Right atrium auricular region (tissue), 2 donors: ENCODE results near the genes H3-7, CD160, NUDT17 and LIX1L.

DNA sequence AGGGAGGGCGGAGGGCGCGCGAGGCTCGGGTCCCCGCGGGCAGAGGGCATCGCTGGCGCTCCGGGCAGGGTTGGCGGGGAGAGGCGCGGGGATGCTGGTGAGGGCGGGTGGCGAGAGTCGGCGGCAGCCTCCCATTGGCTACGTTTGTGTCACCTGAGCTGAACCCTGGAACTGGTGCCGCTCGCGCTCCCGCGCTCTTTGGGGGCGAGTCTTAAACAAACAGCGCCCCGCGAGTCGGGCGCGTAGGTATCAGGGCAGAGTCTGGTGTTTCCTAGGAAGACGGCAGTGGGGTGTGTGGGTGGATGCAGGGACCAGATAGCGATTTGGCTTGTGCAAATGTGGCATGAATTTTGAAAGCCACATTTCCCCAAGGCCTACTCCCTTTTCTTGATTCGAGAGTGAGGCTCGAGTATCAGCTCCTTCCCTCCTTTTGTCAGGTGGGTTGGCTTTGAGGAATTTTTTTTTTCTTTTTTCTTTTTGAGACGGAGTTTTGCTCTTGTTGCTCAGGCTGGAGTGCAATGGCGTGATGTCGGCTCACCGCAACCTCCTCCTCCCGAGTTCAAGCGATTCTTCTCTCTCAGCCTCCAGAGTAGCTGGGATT lies 334.8 kb downstream of the SRGAP2C start:
- PRO-cap, result unidirectional peak, minus-strand start at position 72 of the sequence
- RAMPAGE, long total RNA, 2 experiments, result no peak in any of the 2 experiments

DNA sequence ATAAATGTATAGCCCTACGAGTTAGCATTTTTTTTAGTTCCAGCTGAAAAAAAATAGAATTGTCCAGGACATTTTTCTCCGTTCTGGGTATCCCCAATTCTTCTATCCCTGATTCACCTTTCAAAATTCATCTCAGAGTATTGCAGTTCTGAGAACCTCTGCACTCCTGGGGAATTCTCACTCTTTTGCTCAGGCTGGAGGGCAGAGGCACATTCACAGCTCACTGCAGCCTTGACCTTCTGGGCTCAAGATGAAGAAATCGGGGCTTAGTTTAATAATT lies 337.1 kb downstream of the SRGAP2C start:
- PRO-cap, result no peak
- RAMPAGE, long total RNA, 2 experiments, result no peak in any of the 2 experiments

GRCh38 chr1:121538125-121538644 lies 353.4 kb downstream of the SRGAP2C start:
- PRO-cap, result no peak
- RAMPAGE, long total RNA, 2 experiments, result no peak in any of the 2 experiments

DNA sequence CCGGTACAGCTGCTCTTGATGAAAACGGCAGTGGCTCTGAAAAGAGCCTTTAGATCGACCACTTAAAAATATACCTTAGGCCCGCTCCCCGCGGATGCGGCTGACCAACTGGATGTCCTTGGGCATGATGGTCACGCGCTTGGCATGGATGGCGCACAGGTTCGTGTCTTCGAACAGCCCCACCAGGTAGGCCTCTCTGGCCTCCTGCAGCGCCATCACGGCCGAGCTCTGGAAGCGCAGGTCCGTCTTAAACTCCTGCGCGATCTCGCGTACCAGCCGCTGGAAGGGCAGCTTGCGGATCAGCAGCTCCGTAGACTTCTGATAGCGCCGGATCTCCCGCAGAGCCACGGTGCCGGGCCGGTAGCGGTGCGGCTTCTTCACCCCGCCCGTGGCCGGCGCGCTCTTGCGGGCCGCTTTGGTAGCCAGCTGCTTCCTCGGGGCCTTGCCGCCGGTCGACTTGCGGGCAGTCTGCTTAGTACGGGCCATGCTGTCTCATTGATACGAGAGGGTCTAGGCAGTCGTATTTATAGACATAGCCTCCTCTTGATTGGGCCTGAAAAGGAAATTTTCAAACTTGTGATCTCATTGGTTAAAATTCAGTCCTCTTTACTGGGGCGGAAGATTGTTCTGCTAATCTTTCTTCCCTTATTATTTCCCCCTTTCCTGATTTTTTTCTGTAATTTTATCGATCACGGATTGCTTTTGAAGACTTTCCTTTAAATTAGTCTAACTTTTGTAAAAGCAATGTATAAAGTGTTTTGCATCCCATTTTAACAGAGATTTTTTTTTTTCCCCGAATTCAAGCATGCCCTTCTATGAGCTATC lies at the start of gene H3-7:
Gene H3-7, minus strand, starts transcription at position 497 of the 825 bp plus-strand sequence.
- PRO-cap, result unidirectional peak, minus-strand start at position 257 of the sequence
- RAMPAGE, long total RNA, 2 experiments, result start-site peak on the minus strand in 1 of 2 experiments, centred at position 490 of the sequence, 5 reads per replicate

DNA sequence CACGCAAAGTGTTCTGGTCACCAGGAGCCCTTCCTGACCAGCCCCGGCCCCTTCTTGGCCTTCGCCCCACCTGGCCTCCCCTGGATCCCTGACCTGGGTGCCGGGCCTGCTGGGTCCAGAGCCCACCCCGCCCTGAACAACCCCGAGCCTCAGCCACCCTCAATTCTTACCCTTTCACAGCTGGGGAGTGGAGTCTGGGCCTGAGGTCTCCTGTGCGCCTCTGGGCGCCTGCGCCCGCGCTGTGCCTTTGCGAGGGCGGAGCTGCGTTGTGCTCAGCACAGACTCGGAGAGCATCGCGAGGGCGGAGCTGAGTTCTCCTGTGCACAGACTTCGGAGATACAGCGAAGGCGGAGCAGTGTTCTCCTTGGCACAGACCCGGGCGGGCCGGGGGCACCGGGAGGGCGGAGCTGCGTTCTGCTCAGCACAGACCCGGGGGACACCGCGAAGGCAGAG lies 123.4 kb downstream of the PPIAL4E start:
- PRO-cap, result no peak
- RAMPAGE, long total RNA, 2 experiments, result no peak in any of the 2 experiments

GRCh38 chr1:144546133-144547221 lies 46.2 kb upstream of the PPIAL4F start:
- PRO-cap, result bidirectional peak, plus-strand start at chr1:144546411, minus-strand start at chr1:144546539; bidirectional peak, plus-strand start at chr1:144546974, minus-strand start at chr1:144546759
- RAMPAGE, long total RNA, 2 experiments, result start-site peak on the minus strand in 1 of 2 experiments, at chr1:144546532-144546542 at its widest, 27 reads per replicate

DNA sequence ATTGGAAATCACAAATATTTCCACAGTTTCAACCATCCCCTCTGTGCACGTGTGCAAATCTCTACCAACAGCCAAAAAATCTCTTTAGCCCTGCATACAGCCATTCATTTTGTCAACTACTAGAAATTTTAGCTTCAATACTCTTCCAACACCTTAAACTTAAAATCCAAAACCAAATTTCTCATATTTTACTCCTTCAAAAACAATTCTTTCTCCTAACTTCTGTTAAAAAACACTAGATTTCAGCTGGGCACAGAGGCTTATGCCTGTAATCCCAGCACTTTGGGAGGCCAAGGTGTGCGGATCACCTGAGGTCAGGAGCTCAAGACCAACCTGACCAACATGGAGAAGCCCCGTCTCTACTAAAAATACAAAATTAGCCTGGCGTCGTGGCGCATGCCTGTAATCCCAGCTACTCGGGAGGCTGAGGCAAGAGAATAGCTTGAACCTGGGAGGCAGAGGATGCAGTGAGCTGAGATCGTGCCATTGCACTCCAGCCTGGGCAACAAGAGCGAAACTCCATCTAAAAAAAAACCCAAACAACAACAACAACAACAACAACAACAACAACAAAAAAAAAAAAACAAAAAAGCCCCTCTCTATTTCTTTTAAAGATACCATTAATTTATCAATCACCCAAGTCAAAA lies 111.2 kb downstream of the SRGAP2B start:
- PRO-cap, result no peak
- RAMPAGE, long total RNA, 2 experiments, result no peak in any of the 2 experiments

DNA sequence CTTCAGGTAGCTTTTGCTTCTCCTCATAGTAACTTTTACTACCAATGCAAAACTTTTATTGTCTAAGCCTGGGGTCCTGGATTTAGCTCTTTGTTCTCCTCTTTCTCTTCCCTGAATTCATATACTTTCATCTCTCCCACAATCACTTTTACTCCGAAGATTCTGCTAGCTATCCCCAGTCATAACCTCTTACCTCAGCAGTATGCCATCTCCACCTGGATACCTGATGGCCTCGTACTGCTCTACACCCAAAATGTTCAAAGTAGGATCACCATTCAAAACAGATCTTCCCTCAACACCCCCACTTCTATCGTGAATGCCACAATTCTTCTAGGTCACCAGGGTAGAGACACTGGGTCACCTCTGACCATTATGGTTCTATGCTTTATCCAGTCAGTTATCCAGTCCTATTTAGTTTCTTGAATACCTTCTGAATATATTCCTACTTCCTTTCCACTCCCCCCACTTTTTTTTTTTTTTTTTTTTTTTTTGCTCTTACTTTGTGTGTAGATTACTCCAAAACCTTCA lies 106.5 kb downstream of the SRGAP2B start:
- PRO-cap, result no peak
- RAMPAGE, long total RNA, 2 experiments, result no peak in any of the 2 experiments

DNA sequence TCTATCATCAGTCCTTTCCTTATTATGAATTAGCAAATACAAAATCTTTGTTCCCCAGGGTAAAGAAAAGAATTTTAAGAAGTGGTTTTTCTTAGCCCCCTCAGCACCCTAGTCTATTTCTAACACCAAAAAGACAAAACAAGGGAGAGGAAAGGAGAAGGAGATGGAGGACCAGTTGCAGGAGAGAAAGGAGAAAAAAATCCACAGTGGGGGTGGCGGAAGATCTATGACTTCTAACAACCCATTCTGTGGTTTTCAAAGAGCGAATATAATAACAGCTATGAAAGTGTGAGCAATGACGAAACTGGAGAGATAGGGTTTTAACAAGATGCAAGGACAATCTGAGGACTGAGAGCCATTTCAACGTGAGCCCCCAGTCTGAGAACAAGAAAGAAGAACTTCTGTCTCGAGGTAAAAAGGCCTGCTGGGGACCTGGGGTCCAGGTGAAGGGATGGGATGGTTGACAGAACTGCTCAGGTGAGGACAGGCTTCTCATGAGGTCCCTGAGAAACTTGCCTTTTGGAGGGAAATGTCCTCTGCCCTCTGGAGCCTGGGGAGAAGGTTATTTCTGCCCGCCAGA lies at the start of gene CD160:
Gene CD160, plus strand, starts transcription at position 351 of the 580 bp plus-strand sequence.
- PRO-cap, result no peak
- RAMPAGE, long total RNA, 2 experiments, result no peak in any of the 2 experiments

- PRO-cap, result no peak
- RAMPAGE, long total RNA, 2 experiments, result no peak in any of the 2 experiments
Measured at GRCh38 chr1:145773710-145774382, 50.0 kb downstream of the RNF115 start.

GRCh38 chr1:145788694-145789230 lies 35.1 kb downstream of the RNF115 start:
- PRO-cap, result no peak
- RAMPAGE, long total RNA, 2 experiments, result no peak in any of the 2 experiments

DNA sequence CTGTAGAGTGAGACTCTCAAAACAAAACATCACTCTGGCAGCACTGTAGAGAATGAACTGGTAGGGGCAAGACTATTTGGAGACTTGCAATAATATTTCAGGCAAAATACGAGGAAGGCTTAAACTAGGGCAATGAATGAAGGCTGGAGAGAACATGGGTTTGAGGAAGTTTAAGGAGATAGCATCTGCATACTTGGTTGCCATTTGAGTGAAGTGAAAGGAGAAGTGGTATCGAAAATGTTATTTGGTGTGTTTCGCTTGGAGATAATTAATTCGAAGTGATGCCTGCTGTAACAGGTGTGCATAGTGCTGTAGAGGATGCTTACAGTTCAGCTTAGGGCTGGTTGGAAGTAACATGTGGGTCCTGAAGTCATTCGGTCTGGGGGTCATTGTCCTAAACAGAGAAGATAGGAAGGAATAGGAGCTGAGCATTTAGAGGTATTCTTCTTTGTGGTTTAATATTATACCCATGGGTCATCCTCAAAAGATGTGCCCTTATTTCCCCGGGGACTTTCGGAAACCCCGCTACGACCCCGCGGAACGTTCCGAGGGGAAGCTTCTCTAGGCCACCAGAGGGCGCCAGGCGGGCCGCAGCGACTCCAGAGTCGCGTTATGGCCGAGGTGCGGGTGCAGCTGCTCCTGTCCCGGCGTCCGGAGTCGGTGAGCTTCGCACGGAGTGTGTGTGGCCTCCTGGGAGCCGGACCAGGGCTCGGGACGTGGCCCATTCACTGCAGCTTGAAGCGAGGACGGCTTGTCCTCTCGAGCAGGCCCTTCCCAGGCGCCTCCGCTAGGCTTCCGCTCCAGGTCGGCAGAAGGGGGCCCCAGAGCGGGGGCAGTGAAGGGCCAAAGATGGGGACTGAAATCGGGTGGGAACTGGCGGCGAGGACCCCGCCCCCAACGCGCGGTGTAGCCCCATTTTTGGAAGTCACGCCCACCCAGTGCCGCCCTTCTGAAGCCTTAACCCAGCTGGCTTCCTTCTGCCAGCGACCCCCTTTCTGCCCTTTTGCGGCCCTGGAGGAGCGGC lies at the start of gene NUDT17:
Gene NUDT17, plus strand, starts transcription at position 602 of the 1,024 bp plus-strand sequence.
- PRO-cap, result bidirectional peak, plus-strand start at position 602 of the sequence, minus-strand start at position 680 of the sequence
- RAMPAGE, long total RNA, 2 experiments, result start-site peak on the plus strand in 2 of 2 experiments, centred at positions 600 to 601 of the sequence, 26 to 48 reads per replicate

- PRO-cap, result no peak
- RAMPAGE, long total RNA, 2 experiments, result no peak in any of the 2 experiments
Measured at GRCh38 chr1:145928765-145929353, 1.6 kb upstream of the RBM8A start.

DNA sequence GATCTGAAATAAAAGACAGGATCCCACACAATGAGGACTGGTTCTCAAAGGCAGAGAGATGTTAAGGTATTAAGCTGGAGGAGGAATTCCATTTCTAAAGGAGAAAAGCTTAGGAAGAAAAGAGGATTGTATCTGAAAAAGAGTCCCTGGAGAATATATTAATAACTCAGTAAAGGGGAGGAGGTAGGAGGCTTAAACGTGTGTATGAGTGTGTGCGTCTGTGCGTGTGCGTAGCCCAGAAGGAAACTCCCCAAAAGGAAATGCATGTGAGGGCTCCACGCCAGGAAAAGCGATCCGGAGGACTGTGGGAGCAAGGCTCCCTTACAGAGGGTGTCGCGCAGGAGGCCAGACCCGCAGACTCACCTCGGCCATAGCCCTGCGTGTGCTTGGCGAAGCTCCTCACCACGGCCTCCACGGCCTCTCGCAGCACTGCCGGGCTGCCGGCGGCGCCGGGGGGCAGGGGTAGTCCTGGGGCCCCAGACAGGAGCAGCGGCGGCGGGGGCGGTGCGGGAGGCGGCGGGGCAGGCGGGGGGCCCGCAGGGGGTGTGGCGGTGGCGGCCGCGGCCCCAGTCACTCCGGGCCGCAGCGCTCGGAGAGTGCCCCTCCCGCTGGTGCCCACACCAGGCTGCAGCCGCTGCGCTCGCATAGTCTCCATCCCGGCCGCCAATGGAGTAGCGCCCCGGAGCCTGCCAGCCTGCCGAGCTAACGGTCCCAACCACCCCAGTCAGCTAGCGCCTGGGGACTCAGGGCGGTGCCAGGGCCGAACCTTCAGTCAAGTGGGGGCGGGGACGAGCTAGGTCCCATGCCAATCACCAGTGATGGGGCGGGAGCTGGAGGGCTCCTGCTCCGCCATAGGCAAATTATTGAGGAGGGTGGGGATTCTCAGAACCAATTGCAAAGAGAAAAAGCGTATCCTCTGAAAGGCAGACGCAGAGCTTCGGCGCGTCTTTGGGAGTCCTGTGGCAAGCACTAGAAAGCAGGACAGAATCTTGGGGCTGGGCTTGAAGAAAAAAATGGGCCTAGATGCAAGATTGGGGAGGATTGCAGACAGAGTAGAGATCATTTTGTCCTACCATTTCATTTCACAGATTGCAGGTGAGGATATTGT lies at the start of gene LIX1L:
Gene LIX1L, minus strand, starts transcription at position 745 of the 1,108 bp plus-strand sequence.
- PRO-cap, result bidirectional peak, plus-strand start at position 305 of the sequence, minus-strand start at position 157 of the sequence; bidirectional peak, plus-strand start at position 573 of the sequence, minus-strand start at position 431 of the sequence; bidirectional peak, plus-strand start at position 932 of the sequence, minus-strand start at position 743 of the sequence
- RAMPAGE, long total RNA, 2 experiments, result start-site peak on the minus strand in 2 of 2 experiments, centred at positions 427 to 748 of the sequence, 6 to 35 reads per replicate

DNA sequence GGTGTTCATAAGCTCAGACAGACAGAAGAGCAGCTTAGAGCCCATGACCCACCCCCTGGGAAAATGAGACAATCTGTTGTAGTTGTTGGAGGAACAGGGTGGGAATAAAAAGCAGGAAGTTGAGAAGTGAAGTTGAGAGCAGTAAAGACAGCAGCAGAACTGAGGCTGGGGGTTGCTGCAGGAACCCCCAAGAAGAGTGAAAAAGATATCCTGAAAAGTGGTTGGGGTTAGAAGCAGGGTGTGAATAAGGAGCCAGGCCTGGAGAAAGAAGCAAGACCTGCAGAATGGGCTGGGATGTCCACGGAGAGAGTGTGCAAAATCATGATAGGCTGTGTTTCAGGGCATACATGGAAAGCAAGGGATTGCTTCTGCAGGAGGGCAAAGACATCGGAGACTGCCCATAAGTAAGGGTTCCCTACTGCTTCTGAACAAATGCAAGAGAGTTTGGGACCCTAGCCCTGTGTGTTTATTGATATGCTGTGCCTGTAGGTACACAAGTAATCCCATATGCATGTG lies 1.8 kb upstream of the LIX1L start:
- PRO-cap, result unidirectional peak, plus-strand start at position 122 of the sequence
- RAMPAGE, long total RNA, 2 experiments, result no peak in any of the 2 experiments

- PRO-cap, result bidirectional peak, plus-strand start at chr1:145962780, minus-strand start at chr1:145962605
- RAMPAGE, long total RNA, 2 experiments, result start-site peak on the minus strand in 1 of 2 experiments, at chr1:145962575-145962605 at its widest, 87 reads per replicate
Measured at GRCh38 chr1:145962377-145963609, 1.6 kb downstream of the ANKRD34A start.

- PRO-cap, result bidirectional peak, plus-strand start at chr1:146021286, minus-strand start at chr1:146021207
- RAMPAGE, long total RNA, 2 experiments, result no peak in any of the 2 experiments
Measured at GRCh38 chr1:146020958-146021573, 469 bp downstream of the HJV start.

DNA sequence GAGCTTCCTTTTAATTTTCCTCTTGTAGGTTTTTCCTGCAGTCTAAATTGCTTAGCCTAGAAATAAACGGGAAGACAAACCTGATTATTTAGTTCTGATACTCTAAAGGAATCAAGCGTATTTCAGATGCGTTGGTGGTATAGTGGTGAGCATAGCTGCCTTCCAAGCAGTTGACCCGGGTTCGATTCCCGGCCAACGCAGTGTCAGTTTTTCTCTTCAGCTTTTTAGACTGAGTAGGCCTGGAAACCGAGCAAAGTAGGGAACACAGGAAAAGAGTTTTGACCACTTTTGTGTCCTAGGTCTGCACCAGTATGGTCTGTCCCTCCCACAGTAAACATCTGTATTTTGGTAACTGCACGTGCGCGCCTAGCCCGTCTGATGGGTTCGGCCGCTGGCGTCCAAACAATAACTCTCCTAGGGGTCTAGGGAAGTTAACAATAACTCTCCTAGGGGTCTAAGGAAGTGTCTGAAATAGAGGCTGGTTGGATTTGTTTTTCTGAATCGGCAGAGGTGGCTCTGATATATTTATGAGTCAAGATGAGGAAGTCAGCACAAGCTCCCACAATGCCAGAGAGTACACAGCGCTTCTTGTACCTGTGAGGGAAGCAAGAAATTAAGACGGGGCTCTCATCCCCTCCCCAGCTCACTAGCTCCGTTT lies 15.5 kb upstream of the HJV start:
- PRO-cap, result unidirectional peak, plus-strand start at position 125 of the sequence; unidirectional peak, plus-strand start at position 253 of the sequence; unidirectional peak, plus-strand start at position 285 of the sequence; bidirectional peak, plus-strand start at position 549 of the sequence, minus-strand start at position 406 of the sequence
- RAMPAGE, long total RNA, 2 experiments, result no peak in any of the 2 experiments

GRCh38 chr1:147110605-147111263 lies 61.5 kb downstream of the PRKAB2 start:
- PRO-cap, result no peak
- RAMPAGE, long total RNA, 2 experiments, result no peak in any of the 2 experiments

DNA sequence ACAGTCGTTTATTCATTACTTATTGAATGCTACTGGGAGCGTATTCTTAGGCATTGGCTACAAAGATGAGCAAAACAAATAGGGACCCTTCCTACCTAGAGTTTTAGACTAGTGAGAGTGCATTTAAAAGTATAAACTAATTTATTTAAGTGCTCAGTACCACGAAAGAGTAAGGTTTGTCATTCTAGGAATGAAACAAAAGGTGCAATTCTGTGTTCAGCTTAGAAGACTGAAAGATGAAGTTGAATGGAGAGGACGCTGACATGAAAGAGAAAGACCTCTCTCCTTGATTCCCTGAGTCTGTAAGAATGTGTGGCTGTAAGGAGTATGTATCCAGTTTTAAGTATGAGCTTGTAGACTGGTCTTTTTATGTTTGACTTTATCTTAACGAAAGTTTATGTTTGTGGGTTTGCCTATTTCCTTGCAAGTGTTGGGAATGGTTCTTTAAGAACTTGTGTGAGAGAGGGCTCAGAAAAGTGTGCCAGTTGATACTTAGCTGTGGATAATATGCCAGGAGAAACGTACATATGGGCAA lies 1.3 kb downstream of the CHD1L start:
- PRO-cap, result no peak
- RAMPAGE, long total RNA, 2 experiments, result no peak in any of the 2 experiments